ENCODE results near the gene AATF.

GRCh38 chr17:36128707-36128906 lies 25.0 kb downstream of the CCL4 start:
- PRO-cap: no peak
- RAMPAGE, long total RNA: no peak

DNA sequence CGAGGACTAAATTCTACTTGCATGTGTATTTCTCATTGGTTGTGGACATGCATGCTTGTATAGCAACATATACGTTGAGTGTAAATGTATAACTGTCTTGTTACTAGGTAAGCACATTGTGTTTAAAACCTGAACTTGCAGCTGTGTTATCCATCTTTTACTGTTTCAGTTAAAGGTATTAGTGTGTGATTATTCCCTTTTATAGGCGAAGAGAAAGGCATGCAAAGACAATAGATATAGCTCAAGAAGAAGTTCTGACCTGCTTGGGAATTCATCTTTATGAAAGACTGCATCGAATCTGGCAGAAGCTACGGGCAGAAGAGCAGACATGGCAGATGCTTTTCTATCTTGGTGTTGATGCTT lies 12.7 kb upstream of the DHRS11 start:
- PRO-cap: no peak
- RAMPAGE, long total RNA: no peak

GRCh38 chr17:36585625-36586188 lies 6.0 kb upstream of the DHRS11 start:
- PRO-cap: no peak
- RAMPAGE, long total RNA: no peak

DNA sequence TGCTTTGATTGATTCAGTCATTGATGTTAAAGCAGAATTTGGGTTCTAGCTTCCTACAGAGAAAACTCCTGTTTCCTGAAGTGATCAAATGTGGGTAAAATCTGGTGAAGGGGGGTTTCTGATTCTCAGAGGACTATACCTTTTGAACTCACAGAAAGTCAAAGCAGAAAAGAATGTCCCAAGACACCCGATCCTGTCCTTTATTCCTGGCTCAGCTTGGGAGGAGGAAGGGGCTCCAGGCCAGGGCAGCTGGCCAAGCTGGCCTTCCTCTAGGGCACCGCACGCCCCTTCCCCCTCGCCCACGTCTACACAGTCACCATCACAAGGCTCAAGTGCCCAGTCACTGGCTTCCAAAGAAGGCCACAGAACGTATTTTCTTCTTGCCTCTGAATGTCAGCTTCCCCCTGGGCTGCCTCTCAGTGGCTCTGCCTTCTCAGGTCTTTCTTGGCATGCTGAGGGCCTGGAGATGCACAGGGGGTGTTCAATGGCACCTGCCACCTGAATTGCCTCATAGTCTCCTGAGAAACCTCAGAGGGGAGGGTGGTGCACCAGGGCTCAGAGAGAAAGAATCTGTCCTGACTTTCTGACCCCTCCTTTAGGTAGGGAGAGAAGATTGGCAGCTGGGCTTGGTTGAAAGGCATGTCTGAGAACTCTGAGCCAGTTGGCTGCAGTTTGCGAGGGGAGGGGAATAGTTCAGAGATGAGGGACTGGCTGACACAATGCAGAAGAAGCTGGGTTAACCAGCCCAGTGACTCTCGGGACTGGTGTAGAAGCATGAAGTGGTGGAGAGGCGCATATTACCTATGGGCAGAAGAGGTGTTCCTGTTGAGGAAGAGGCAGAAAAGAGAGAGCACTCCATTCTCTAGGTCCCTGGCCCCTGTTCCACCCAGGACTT lies 2.1 kb downstream of the DHRS11 start:
- PRO-cap: no peak
- RAMPAGE, long total RNA: no peak

DNA sequence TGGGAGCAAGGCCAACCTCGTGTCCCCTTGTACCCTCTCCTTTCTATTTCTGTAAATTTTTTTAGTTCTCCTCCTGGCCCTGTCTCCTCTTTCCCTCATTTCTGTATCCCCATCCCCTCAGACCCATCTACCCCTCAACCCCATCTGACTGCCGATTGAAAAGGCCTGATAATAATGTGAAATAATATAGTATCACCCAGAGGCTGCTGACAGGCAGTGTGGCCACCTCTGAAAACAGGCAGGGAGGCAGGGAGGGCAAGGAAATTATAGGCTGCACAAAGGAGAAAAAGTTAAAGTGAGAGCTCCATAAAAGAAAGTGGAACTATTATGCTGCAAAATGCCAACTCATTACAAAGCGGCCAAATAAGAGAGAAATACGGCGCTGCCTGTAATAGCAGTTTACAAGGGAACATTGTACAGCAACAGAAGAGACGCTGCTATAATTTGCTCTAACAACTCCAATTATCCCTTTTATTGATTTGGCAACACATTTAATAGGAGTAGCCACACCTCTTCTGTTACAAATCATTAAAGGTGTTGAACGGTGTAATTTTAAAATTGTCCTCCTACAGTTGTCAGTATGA lies 120.1 kb downstream of the MRM1 start:
- PRO-cap: no peak
- RAMPAGE, long total RNA: no peak

GRCh38 chr17:36948690-36949659 lies at the start of gene AATF:
TSS of gene AATF (plus strand) at chr17:36948954.
- PRO-cap: bidirectional peak, plus-strand start at chr17:36949013, minus-strand start at chr17:36948840; bidirectional peak, plus-strand start at chr17:36949404, minus-strand start at chr17:36949229
- RAMPAGE, long total RNA: start-site peak on the plus strand at chr17:36948942-36949012, 526 and 615 reads in 2 replicates

DNA sequence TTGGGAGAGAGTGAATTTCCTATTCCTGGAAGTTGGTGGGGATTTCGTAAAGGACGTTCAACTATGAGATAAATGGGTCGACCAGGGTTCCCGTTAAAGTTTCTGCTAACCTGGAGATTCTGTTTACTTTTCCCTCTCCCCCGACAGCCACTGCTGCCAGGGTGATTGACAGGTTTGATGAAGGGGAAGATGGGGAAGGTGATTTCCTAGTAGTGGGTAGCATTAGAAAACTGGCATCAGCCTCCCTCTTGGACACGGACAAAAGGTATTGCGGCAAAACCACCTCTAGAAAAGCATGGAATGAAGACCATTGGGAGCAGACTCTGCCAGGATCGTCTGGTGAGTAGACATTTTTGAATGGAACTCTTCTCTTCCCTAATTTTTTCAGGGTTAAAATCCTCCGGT lies 1.3 kb downstream of the AATF start:
- PRO-cap: no peak
- RAMPAGE, long total RNA: no peak

DNA sequence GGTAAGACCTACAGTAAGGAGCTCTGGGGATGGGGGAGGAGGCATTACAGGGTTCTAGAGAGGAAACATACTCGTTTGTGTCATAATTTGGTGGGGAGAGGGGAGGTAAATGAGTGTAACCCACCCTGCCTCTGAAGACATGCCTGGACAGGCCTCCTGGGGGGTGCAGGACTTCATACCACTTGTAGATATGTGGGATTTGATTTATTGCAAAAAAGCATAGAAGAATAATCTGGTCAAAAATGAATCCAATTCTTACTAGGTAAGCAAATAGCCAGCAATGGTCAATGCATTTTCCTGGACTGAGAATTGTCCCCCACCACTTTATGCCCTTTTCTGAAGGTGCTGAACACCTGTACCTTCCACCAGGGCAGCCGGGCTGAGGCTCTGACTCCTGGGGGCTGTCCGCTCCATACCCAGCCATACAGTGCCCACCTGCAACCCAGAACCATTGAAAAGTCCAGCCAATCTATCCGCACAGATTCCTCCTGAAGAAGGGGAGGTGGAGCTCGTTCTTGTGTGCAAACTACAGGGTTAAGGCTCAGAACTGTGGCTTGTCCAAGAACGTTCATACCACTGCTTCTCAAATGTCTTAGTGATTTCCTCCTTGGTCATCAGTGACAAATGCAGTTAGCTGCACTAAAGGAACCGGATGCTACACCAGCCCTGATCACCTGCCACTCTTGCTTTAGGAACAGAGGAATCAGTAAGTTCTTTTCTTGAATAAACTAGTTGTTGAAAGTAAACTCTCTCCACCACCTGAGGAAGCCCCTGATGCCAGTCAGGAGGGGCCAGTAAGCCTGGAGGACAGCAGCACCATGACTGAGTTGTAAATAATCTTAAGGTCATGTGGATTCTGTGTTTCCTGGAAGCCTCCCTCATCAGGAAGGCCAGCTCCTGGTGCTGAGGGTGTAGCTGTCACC lies 136.8 kb downstream of the AATF start:
- PRO-cap: no peak
- RAMPAGE, long total RNA: no peak

GRCh38 chr17:37146783-37147288 lies 198.1 kb downstream of the AATF start:
- PRO-cap: unidirectional peak, plus-strand start at chr17:37146994
- RAMPAGE, long total RNA: no peak

- PRO-cap: no peak
- RAMPAGE, long total RNA: no peak
Measured at GRCh38 chr17:37257755-37258466, 117.9 kb upstream of the C17orf78 start.

DNA sequence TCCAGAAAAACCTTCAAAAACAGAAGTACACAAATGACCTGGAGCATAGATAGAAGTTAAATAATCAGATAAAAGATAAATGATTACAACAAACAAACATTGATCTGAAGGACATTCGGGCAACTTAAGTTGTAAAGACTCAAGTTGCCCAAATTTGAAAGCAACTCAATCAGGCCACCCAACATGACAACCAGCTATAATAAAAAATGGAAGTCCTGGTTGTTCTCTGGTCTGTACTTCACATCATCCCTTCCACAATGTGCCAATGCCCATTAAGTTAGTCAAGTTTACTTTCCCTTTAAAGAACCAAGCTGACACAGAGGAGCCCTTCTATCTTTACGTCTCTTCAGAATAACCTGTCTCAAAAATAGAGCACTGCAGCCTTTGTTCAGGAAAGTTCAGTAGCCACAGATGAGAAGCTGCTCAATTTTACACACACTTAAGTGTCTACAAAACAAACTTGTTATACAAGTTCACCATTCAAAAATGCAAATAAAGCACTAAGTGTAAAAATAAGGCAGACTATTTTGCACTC lies 75.1 kb upstream of the C17orf78 start:
- PRO-cap: no peak
- RAMPAGE, long total RNA: no peak

DNA sequence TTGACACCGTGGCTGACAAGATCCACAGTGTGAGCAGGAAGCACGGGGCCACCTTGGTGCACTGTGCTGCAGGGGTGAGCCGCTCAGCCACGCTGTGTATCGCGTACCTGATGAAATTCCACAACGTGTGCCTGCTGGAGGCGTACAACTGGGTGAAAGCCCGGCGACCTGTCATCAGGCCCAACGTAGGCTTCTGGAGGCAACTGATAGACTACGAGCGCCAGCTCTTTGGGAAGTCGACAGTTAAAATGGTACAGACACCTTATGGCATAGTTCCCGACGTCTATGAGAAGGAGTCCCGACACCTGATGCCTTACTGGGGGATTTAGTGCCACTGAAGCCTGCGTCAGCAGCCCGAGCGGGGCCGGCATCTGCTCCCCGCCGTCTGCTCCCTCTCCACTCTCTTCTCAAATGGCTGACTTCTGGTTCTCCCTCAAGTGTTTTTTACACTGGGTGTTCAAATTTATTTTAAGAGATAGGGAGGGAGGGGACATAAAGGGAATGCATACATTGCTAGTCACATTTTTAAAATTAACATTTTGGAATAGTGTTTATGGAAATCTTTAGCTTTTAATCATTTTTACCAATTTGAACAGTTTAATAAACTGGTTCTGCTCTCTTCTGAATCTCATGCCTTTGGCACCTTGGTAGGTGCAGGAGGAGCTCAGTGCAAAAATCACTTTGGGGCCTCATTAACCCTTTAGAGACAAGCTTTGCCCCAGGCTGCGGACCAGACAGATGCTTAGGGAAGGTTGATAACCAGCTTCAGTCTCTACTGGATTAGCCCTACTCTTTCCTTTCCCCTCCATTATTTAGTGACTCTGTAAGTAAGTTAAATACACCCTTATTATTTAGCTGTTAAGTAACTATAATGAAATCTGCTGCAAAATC lies 23.1 kb downstream of the DUSP14 start:
- PRO-cap: no peak
- RAMPAGE, long total RNA: no peak

- PRO-cap: no peak
- RAMPAGE, long total RNA: no peak
Measured at GRCh38 chr17:37587495-37588162, 21.6 kb downstream of the SYNRG start.

GRCh38 chr17:37642069-37642468 lies 1.2 kb downstream of the DDX52 start:
- PRO-cap: no peak
- RAMPAGE, long total RNA: no peak

DNA sequence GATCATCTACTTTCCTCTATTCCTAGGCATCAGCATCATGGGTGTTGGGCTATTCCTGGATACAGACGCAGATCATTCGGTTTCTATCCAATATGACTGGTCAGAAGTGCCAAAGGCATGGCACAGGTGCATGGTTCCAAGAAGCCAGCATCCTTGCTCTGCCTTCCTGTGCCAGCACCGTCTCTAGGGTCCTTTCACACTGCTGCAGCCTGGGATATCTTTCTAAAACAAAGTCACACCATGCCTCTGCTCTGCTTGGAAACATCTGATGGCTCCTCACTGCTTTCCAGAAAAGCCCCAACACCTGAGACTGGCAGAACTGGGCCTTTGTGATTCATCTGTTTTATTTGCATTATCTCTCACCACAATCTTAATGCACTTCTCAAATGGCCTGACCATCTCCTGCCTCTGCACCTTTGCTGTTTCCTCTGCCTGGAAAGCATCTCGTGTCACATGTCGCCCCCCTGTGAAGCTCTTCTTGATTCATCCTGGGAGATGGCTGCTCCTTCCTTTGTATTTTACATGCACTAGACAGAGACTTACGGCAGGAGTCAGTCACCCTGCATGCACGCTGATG lies 30.1 kb downstream of the HNF1B start:
- PRO-cap: unidirectional peak, plus-strand start at position 419 of the sequence
- RAMPAGE, long total RNA: no peak

GRCh38 chr17:37787108-37787589 lies 42.3 kb upstream of the HNF1B start:
- PRO-cap: no peak
- RAMPAGE, long total RNA: no peak

DNA sequence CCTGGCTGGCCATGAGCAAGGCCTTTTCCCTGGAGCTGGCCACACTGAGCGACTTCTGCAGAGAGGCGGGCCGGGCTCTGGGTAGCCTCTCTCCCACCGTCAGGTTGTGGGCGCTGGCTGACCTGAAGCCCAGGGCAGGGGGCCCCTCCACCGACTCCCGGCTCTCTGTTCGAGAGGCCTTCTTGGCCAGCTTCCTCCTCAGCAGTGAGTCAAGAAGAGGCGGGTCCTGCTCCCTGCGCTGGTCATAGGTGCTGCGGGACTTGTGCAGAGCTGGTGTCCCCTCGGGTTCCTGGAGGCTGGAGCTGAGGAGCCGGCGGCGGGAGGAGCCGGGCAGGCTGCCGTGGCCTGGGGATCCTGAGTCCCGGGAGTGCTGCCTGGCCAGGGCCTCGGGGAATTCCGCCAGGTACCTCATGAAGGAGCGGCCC lies 12.7 kb downstream of the GPR179 start:
- PRO-cap: no peak
- RAMPAGE, long total RNA: no peak

- PRO-cap: no peak
- RAMPAGE, long total RNA: no peak
Measured at GRCh38 chr17:38405032-38405544, 23.2 kb upstream of the ARHGAP23 start.

- PRO-cap: no peak
- RAMPAGE, long total RNA: no peak
Measured at GRCh38 chr17:38434262-38434644, 6.0 kb downstream of the ARHGAP23 start.

- PRO-cap: no peak
- RAMPAGE, long total RNA: no peak
Measured at GRCh38 chr17:38450694-38451585, 22.7 kb downstream of the ARHGAP23 start.

Data from Karpas-422 (cell line).